Caco-2 (cell line): ENCODE measurements around a stretch of chr1.

DNA sequence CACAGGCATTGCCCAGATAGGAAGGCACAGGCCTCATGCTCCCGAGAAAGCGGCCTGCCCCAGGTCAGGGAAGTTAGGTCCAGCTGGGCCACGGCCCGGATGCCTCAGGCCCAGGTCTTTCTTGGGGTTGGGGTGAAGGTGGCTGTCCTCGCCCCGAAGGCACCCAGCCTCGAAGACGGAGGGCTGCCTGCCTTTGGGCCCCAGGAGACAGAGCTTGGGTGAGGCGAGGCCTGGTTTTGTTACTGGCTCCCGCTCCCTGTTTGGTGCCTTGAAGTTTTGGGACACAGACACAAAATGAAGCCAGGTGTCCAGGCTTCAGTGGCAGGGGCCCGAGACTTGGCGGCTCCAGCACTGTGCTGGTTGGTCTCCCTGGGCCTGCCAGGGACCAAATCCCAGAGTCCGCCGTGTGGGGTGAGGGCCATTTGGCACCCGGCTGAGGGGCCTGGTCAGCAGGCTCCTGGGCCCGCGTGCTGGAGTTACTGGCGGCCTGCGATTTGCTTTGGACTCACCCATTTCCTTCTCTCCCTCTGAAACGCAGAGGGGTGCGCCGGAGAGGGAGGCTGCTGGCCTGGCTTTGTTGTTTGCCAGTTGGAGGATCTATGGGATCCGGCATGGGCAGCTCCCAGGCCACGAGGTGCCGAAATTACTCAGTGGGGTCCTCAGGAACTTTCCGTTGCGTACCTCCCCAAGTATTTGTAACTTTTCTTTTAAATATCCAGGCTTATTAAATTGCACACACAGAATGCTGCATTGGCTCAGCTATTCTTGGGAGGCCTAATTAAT lies 2.1 kb downstream of the SKI start:
- PRO-cap = no peak
- RRBS = 87% methylated on average over 2 of the region's 27 CpGs

DNA sequence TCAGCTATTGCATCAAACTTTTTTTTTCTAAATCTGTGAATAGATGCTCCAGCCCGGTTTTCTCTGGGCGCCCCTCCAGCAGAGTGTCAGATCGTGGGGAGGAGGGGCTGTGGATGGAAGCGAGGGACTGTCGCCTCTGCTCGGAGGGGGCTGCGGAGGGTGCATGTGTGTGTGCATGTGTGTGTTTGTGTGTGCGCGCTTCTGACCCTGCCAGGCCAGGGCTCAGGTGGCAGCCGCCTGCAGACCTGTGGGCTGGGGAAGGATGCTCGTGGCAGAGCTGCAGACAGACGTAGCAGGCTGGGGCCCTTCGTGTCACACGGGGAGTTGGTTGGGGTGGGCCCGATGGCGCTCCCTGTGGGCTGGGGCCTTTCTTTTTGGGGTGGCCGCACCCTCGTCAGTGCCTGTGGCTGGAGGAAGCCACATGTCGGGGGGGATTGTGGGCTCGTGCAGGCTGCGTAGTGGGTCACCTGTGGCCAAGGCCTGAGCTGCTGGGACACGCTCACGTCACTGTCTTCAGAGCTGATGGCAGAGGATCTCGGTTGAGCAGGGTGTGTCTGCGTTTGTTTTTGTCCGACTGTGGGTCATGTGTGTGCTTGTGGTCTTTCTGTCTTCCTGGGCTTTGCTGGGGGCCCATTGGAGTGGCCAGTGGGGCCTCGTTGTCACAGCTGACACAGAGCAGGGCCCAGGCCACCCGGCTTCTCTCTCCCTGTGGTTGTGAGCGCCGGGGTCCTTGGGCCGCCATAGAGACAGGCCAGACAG lies 2.9 kb downstream of the SKI start:
- PRO-cap = no peak
- RRBS = no CpG with 5 or more reads among the region's 31 CpGs

DNA sequence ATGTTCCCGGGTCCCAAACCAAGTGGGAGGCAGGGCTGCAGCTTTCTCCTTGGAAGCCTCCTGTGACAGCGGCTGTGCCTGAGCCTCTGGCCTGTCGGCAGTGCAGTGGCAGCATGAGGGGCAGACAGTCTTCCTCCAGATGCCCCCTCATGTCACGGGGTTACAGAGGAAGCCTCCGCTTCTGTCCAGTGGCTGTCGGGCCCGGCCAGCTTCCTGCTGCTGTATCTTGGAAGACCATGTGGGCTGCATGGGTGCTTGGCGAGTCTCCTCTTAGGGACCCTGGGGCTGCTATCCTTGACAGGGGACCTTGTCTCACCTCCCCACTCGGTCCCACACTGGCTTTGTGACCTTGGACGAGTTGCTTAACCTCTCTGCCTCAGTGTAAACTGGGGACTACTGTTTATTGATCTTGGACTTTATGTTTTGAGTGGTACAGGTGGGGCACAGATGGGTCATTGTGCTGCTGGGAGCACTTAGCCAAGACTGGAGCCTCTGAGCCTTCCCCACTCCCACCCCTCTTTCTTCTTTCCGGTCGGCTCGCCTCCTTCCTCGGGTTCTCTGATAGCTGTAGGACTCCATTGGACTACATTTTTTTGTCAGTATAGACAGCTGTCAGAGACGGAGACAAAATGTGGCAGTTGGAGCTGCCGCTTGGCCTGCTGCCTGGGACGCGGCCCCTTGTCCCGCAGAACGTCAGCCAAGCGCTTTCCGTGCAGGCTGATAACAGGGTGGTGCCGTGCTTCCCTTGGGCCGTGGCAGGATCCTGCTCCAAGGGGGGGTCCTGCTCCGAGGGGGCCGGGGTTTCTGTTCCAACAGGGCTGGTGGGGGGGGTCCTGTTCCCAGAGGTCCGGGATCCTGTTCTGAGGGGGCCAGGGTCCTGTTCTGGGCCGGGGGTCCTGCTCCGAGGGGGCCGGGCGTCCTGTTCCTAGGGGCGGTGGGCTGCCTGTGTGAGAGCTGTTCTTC lies 4.6 kb downstream of the SKI start:
- PRO-cap = no peak
- RRBS = 98% methylated on average over 3 of the region's 32 CpGs

- PRO-cap = no peak
- RRBS = no CpG with 5 or more reads among the region's 22 CpGs
Measured at GRCh38 chr1:2267259-2267823, 39.2 kb downstream of the SKI start.

DNA sequence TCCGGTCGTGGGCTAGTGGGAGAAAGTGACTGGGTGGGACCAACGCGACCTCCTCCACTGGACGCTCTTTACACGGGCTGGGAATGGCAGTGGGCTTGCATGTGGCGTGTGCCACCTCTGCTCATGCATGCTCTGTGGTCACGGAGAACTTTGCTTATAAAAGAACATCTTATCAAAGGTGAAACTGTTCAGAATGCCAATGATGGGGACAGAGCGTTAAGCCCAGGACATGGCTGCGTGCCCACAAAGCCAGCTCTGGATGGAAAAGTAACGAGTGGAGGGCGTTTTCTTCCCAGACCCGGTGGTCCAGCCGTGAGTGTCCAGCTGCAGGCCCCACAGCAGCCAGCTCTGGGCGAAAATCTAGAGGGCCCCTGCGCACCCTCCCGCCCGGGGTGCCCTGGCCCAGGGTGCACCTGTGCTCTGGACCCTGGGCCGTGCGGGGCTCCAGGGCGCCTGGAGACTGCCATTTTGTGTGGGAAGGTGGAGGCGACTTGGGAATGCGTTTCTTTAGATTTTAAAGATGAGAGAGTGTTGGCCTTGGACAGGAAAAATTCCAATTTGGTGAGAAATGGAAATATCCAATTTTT lies 58.7 kb downstream of the SKI start:
- PRO-cap = no peak
- RRBS = over 99% methylated on average over 5 of the region's 23 CpGs

- PRO-cap = no peak
- RRBS = no CpG with 5 or more reads among the region's 13 CpGs
Measured at GRCh38 chr1:2289999-2290625, 62.0 kb downstream of the SKI start.

DNA sequence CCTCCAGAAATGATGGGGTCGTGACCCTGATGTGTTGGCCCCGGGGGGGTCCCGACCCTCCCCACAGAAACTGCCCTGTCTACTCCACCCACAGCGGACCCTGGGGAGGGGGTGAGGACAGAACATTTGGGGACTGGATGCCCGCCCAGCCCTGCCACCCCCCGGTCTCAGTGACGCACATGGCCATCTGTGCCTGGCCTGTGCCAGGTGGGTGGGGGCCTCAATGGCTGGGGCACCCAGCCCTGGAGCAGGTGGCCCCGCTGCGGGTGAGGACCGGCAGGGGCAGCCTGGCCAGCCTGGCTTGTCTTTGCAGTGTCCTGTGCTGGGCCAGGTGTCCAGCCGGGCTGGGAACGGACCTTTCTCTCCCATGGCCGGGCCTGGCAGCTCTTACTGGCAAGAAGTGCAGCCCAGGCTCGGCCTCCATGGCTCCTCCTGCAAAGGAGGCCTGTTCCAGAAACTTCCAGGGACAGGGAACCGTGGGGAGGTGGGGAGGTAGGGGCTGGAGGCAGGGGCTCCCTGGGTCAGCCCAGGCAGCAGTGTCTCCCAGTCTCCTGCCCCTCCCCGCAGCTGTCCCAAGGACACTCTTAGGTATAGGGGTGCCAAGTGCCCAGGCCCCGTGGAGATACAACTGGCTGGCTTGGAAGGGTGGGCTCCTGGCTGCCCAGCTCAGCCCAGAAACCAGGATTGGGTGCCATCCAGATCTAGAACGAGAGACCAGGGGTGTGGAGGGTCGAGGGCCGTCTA lies 78.4 kb downstream of the MORN1 start:
- PRO-cap = no peak
- RRBS = 95% methylated on average over 4 of the region's 20 CpGs

DNA sequence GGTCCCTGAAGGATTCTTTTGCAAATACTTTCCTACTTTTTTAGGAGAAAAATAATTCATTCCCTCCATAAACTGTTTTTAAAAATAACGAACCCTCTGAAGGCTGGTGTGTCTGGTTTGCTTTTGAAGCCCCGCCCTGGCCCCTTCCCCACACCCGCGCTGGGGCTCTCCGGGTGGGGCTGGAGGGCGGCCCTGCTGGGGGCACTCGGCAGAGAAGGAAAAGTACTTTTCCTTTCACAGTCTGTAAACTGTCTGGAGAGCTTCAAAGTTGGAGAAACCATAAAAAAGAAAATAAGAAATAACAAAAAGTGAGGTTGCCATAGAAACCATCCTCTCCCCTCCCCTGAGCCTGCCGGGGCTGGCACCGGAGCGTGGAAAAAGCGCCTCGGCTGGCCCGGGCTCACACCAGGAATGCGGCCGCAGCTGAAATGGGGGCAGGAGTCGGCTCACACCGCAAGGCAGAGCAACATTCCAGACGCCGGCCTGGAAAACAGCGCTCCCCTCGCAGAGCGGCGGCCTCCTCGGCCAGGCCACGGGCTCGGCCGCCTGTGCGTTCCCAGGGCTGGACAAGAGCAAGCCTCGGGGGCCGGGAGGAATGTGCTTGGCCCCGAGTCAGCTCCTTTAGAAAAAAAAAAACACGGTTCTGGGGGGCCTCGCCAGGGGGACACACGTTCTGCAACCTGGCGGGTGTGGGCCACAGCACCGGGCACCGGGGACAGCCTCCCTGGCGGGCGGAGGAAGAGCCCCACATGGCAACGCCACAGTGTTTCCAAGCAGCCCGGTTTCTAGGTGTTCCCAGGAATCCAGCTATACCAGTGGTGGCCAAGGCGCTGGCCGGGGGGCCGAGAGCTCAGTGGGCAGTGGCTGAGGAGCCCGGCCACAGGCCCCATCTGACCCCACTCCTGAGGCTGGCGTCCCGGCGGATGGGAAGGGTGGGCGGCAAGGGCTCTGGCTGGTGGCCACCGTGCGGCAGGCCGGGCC lies 69.1 kb downstream of the MORN1 start:
- PRO-cap = no peak
- RRBS = 80% methylated on average over 24 of the region's 52 CpGs

- PRO-cap = no peak
- RRBS = no CpG with 5 or more reads among the region's 21 CpGs
Measured at GRCh38 chr1:2335914-2336308, 55.4 kb downstream of the MORN1 start.

- PRO-cap = no peak
- RRBS = 89% methylated on average over 8 of the region's 35 CpGs
Measured at GRCh38 chr1:2405303-2406413, 6.7 kb downstream of the PEX10 start.

DNA sequence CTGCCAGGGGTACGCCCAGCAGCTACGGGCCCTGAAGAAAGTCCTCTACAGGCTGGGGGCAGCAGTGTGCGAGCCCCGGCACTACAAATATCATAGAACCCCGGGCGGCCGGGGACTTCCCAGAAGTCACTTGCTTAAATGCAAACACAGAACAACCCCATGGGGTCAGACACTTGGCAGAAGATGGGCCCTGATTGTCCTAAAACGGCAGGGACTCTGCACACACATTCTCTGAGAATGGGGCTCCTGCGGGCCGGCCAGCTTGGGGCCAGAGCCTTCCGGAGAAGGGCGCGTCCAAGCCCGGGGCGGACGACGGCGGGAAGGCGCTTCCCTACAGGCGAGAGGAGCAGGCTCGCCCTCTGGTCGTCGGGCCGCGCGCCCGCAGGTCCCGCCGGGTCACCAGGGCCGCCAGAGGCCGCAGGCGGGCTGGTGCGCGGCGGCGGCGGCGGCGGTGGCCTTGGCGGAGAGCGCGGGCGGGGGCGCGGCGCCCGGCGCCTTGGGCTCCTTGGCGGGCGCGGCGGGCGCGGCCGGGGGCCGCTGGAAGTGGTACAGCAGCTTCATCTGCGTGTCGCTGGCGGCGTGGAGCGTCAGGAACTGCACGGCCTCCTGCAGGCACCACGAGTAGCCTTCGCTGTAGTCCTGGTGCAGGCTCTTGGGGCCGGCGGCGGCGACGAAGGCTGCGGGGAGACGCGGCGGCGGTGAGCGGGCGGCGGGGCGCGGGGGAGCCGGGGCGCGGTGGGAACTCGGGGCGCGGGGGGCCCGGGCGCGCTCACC lies 803 bp downstream of the HES5 start:
- PRO-cap = no peak
- RRBS = 6% methylated on average over 49 of the region's 88 CpGs

DNA sequence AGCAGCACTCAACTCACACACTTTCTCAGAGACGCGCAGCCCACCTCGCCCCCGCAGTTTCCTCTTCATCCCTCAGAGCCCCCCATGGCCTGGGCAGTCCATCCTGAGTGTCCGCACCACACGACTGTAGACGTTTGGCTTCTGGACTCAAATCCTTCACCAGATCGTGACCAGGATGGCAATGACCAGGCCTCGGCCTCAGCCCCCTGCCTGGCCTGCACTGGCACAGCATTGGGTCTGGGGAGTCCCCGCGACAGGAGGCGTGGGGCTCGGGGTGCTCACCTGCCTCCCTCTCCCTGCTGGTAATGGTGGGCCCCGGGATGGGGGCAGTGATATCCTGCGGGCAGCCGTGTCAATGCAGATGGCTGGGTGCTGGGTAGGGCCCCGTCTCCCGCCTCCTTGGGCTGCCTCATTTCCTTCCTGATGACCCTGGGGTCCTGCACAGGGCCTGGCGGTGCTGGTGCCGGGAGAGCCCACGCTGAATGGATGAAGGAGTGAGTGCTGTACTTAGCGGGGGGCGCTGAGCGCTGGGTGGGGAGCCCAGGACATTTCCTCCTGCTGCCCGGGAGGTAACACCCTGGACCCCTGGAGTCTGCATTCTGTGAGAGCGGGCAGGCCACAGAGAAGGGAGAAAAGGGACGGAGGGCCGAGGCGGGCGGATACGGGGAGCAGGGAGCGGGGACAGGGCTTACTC lies 2.2 kb upstream of the TNFRSF14 start:
- PRO-cap = no peak
- RRBS = 65% methylated on average over 3 of the region's 32 CpGs

- PRO-cap = no peak
- RRBS = 77% methylated on average over 1 of the region's 23 CpGs
Measured at GRCh38 chr1:2564622-2565555, 8.7 kb downstream of the TNFRSF14 start.

GRCh38 chr1:2628671-2629267 lies 4.0 kb downstream of the MMEL1 start:
- PRO-cap = no peak
- RRBS = 14% methylated on average over 41 of the region's 59 CpGs

DNA sequence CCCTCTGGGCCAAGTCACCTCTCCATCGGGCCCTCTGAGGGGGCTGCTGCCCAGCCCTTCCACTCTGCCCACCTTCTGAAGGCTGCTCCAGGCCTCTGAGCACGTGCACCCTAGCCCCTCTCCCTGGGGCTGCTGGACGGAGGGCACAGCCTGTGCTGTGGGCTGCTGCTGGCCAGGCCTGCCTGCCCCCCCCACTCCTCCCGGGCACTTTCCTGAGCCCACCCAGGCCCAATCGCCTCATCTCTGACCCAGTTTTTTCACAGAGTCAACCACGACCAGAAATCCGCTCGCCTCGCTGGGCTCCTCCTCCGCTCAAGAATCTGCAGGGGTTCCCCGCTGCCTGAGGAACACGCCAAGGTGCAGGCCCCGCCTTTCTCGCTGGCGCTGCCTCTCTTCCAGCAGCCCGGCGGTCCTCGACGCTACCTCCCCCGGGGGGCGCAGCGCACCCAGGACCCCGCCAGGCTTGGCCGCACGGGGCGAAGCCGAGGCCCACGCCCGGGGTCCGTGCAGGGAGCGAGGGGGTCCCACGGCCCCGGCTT lies 9.6 kb upstream of the MMEL1 start:
- PRO-cap = no peak
- RRBS = 3% methylated on average over 14 of the region's 33 CpGs

- PRO-cap = no peak
- RRBS = 74% methylated on average over 2 of the region's 36 CpGs
Measured at GRCh38 chr1:3072499-3073336, 3.7 kb downstream of the PRDM16 start.

DNA sequence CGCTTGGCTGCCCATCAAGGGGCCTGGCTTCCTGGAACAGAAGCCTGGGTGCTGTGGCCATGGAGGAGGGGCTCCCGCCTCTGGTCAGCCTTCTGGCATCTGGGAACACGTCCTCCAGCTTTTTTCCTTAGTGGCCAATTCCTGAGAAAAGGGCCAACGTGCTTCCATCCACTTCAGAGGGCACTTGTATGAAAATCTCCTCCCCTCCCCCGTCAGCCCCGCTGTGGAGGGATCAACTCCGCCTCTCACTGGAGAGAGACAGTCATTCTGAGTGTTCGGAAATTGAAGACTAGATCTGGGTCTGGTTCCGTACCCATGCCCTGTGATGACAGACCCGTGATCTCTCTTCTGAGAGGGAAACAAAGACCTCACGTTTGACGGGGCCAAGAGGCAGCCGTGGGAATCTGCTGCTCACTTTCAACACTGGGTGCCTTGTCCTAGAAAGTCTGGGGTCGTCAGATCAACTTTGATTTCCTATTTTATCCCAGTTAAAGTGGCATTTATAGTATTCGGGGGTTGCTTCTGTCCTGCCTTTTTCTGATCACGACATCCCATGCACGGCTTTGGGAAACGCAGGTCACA lies 59.0 kb downstream of the PRDM16 start:
- PRO-cap = no peak
- RRBS = no CpG with 5 or more reads among the region's 18 CpGs

- PRO-cap = no peak
- RRBS = 83% methylated on average over 2 of the region's 9 CpGs
Measured at GRCh38 chr1:3174303-3174805, 105.4 kb downstream of the PRDM16 start.

DNA sequence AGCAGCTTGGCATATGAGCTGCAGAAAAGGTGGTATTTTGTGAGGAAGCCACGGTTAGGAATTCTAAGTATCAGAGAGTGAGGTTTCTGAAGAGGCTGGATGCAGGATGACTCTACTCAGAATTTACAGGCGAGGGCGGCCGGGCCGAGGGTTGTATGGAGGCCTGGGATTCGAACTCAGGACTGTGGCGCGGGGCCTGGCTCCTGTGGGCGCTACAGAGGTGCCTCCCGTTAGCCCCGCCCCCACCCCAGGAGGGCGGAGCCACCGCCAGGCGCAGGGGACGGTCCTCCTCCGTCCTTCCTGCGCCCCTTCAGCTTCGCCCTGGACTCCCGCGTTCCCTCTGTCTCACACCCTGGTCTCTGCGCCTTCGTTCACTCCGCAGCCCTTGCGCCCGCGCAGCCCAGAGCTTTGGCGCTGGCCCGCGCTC lies 178.3 kb downstream of the PRDM16 start:
- PRO-cap = no peak
- RRBS = no CpG with 5 or more reads among the region's 29 CpGs

GRCh38 chr1:3251037-3251693 lies 182.2 kb downstream of the PRDM16 start:
- PRO-cap = no peak
- RRBS = 41% methylated on average over 2 of the region's 23 CpGs